ENCODE data around the gene FADS3.

- PRO-cap, result no peak
- RAMPAGE, long total RNA, 5 experiments, result no peak in any of the 5 experiments
- RRBS, result no CpG with 5 or more reads among the region's 14 CpGs
These were observed 24.5 kb downstream of the SDHAF2 start for GRCh38 chr11:61454183-61455027.

DNA sequence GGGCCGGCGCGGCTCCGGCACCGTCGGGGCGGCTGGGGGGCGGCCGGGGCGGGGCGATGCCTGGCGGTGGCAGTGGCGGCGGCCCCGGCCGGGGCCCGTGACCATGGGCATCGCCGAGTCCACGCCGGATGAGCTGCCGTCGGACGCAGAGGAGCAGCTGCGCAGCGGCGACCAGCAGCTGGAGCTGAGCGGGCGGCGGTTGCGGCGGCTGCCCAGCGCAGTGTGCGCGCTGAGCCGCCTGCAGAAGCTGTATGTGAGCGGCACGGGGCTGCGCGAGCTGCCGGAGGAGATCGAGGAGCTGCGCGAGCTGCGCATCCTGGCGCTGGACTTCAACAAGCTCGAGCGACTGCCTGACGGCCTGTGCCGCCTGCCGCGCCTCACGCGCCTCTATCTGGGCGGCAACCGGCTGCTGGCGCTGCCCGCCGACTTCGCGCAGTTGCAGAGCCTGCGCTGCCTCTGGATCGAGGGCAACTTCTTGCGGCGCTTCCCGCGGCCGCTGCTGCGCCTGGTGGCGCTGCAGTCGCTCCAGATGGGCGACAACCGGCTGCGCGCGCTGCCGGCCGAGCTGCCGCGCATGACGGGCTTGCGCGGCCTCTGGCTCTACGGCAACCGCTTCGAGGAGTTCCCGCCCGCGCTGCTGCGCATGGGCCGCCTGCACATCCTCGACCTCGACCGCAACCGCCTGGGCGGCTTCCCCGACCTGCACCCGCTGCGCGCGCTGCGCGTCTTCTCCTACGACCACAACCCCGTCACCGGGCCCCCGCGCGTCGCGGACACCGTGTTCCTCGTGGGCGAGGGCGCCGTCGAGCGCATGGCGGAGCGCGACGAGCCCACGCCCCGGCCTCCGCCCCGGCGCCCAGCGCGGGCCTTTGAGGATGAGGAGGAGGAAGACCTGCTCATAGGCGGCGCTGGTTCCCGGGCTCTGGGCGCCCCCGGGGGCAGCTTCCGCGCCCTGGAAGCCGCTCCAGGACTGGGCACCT lies 637 bp downstream of the LRRC10B start:
- PRO-cap, result bidirectional peak, plus-strand start at position 608 of the sequence, minus-strand start at position 430 of the sequence
- RAMPAGE, long total RNA, 5 experiments, result no peak in any of the 5 experiments
- RRBS, result 16% methylated on average over 47 of the region's 137 CpGs

DNA sequence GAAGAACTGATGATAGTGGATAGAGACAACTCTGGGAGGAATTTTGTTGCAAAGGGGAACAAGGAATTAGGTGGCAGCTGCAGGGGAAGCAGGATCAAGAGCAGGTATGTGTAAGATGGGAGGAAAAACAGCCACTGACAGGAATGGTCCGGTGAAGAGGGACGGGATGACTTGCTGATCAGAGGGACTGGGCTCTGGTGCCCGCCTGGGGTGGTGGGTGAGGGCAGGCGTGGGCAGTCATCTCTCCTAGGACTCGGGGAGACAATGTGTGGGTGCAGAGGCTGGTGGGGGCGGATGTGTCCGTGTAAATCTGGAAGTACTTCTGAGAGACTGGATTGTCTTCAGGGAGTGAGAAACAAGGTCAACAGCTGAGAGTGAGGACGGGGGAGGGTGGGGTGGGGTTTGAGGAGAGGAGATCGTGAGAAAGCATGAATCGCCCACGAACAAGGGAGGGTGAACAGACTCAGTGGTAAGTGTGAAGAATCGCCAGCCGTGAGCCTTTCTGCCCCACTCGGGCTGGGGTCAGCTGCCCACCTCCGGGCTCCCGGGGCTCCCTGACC lies 13.6 kb upstream of the SYT7 start:
- PRO-cap, result no peak
- RAMPAGE, long total RNA, 5 experiments, result no peak in any of the 5 experiments
- RRBS, result no CpG with 5 or more reads among the region's 16 CpGs

DNA sequence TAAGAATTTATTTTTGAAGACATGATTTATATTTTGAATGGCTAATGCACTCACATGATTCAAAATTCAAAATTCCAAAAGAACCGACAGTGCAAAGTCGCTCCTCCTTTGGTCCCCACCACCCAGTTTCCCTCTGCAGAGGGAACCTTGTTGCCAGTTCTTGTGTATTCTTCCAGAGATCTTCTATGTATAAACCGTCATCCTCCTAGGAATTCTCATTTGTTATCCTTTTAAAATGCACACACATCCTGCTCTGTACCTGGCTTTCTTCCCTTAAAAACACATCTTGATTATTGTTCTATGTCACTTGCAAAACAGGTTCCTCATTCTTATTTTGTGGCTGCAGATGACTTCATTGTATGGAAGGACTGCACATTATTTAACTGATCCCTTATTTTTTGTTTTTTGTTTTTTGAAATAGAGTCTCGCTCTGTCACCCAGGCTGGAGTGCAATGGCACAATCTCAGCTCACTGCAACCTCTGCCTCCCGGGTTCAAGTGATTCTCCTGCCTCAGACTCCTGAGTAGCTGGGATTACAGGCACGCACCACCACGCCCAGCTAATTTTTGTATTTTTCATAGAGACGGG lies 26.6 kb upstream of the SYT7 start:
- PRO-cap, result no peak
- RAMPAGE, long total RNA, 5 experiments, result no peak in any of the 5 experiments
- RRBS, result no CpG with 5 or more reads among the region's 8 CpGs

GRCh38 chr11:61610812-61611441 lies 30.1 kb upstream of the SYT7 start:
- PRO-cap, result no peak
- RAMPAGE, long total RNA, 5 experiments, result no peak in any of the 5 experiments
- RRBS, result no CpG with 5 or more reads among the region's 14 CpGs

- PRO-cap, result no peak
- RAMPAGE, long total RNA, 5 experiments, result no peak in any of the 5 experiments
- RRBS, result 30% methylated on average over 4 of the region's 12 CpGs
These were observed 1.9 kb downstream of the DAGLA start for GRCh38 chr11:61681852-61682678.

DNA sequence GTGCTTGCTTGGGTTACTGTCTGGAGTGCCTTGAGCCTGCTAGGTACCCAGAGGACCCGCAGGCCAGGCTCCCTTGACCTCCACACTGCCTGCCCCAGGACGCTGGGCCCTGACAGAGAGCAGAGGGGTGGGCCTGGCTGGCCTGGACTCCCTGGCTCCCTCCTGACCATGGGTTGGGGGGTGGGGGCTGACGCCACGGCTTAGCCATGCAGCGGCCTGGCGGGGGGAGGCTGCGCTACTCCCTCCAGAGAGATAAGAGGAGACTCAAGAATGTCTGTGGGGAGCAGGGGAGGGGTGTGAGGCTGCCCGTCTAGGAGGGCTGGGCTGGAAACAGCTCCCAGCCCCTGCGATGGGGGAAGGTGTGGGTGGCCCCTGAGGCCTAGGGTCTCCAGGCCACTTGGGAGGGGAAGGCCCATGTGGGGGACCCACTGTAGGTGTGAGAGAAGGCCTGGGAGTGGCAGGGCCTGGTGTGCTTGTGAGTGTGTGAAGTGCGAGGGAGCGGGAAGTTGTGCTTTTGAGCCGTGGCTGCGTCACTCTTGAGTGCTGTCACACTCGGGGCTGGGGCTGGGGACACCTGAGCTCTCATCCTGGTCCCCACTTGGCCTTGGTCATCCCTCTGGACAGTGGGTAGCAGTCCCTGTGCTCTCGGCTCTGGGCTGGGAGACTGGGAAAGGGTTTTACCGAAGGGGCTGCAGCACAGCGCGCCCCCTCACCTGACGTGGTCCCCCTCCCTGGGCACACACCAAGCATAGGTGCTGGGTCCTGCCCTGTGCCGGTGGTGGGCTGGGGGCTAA lies 2.2 kb downstream of the MYRF start:
- PRO-cap, result bidirectional peak, plus-strand start at position 267 of the sequence, minus-strand start at position 87 of the sequence; unidirectional peak, plus-strand start at position 549 of the sequence
- RAMPAGE, long total RNA, 5 experiments, result start-site peak on the plus strand in 1 of 5 experiments, centred at position 373 of the sequence, 14 reads per replicate
- RRBS, result 51% methylated on average over 1 of the region's 20 CpGs

GRCh38 chr11:61772644-61772930 lies 19.8 kb downstream of the TMEM258 start:
- PRO-cap, result no peak
- RAMPAGE, long total RNA, 5 experiments, result no peak in any of the 5 experiments
- RRBS, result no CpG with 5 or more reads among the region's 2 CpGs

DNA sequence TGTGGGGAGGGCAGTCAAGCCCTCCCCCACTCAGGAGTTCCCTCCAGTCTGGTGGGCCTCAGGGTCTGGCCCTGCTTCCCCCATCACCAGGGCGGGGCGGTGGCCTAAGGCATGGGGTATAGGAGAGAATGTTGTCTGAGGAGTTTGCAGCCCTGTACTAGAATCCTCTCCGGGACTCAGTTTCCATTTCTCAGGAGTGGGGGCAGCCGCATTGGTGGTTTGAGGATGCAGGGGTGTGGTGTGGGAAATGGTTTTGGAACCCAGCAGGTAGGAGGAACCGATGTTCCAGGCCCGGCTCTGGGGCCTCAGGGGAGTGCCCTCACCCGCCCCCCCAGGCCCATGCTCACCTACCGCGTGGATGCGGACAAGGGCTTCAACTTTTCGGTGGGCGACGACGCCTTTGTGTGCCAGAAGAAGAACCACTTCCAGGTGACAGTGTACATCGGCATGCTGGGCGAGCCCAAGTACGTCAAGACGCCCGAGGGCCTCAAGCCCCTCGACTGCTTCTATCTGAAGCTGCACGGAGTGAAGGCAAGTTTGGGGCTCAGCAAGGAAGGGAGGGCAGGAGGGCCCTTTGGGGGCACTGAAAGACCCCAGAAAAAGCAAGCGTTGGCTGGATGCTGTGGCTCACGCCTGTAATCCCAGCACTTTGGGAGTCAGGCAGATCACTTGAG lies 18.6 kb downstream of the TMEM258 start:
- PRO-cap, result no peak
- RAMPAGE, long total RNA, 5 experiments, result start-site peak on the plus strand in 4 of 5 experiments, centred at positions 207 to 519 of the sequence, 13 to 420 reads per replicate
- RRBS, result 71% methylated on average over 3 of the region's 23 CpGs

DNA sequence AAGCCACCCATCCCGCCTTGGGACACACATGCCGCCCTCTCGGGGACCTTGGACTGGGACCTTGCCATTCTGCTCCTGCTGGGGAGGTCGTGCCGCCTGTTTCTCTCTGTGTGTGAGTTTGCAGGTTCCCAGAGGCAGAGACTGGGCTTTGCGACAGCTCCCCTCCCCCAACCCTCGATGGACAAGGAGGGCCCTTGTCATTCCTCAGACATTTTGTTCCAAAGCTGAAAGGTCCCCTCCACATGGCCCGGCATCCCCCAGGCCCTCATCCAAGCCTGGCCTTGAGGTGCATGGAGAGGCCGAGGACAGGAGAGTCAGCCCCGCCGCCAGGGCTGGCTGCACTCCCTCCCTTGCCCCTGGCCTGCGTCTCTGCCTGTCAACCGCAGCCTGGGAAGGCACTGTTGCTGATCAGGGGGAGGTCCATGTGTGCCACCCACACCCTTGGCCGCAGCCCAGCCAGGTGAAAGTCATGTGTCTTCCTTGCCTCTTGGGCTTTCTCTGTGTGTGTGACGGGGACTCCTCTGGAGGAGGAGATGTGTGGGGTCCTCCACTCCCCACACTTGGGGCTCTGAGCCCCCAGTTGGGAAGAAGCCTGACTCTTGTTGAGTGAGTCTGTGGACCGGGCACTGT lies 25.7 kb downstream of the FADS2 start:
- PRO-cap, result no peak
- RAMPAGE, long total RNA, 5 experiments, result no peak in any of the 5 experiments
- RRBS, result no CpG with 5 or more reads among the region's 16 CpGs

DNA sequence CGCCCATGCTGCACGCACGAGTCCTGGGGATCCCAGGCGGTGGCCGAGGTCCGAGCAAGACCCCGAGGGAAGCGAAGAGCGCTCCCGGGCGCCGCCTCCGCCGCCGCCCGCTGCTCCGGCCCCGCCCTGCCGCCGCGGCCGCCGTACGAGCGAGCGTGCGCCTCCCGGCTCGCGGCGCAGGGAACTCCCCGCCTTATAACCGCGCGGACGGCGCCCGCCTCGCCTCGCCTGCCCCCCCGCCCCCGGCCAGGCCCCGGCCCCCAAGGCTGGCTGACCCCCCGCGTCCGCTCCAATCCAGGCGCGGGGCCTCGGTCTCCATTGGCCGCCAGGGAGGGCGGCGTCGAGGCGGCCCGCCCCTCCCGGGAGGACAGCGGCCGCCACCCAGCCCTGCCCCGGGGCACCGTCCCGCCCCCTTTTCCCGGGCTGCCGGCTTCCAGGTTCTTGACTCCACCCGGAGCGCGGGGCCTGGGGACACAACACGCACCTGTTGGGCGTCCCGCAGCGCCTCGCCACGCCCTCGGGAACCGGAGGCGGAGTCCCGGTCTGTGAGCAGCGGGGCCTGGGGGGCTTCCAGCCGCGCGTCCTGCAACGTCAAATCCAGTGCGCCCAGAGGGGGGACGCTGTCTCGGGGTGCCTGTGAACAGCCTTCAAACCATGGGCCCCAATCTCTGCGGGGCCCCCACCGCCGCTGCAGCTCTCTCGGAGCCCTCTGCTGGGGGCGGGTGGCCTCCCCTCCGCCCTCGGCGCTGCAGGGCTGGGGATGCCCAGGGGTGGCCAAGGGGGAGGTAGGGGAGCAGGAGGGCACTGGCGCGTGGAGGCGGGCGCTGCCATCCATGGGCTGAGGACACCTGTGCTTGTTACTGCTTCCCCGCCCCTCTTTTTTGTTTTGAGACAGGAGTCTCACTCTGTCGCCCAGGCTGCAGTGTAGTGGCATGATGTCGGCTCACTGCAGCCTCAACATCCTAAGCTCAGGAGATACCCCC lies at the start of gene FADS3:
TSS of gene FADS3 (minus strand) at position 171 of the 983 bp plus-strand sequence.
- PRO-cap, result bidirectional peak, plus-strand start at position 460 of the sequence, minus-strand start at position 195 of the sequence
- RAMPAGE, long total RNA, 5 experiments, result start-site peak on the minus strand in 2 of 5 experiments, centred at positions 62 to 84 of the sequence, 7 to 15 reads per replicate
- RRBS, result 1% methylated on average over 51 of the region's 99 CpGs

DNA sequence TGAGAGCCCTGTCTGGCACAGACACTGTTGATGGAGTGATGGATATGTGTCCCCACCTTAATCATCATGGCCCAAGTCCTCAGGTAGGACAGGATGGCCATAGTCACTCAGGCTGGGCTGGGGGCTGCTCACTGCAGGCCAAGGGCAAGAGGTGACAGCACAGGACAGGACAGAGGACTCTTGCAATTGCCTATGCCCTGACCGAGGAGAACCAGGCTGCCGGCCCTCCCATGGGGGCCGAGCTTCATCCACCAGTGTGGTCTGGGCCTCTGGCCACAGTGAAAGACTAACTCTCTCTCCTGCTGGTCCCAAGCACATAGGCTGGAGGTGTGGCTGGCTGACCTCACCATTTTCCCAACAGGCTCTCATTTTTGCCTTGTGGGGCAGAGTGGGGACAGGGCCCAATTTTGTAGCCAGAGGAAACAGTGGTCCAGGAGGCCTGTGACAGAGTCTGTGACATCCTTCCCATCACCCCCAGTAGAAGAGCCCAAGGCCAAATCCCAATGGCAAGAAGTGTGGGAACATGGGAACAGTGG lies 6.6 kb downstream of the RAB3IL1 start:
- PRO-cap, result no peak
- RAMPAGE, long total RNA, 5 experiments, result no peak in any of the 5 experiments
- RRBS, result no CpG with 5 or more reads among the region's 3 CpGs

GRCh38 chr11:61954583-61955464 lies 4.7 kb downstream of the BEST1 start:
- PRO-cap, result bidirectional peak, plus-strand start at chr11:61955252, minus-strand start at chr11:61955080
- RAMPAGE, long total RNA, 5 experiments, result start-site peak on the plus strand in 1 of 5 experiments, at chr11:61955155-61955367 at its widest, 9 reads per replicate
- RRBS, result 23% methylated on average over 3 of the region's 29 CpGs

- PRO-cap, result no peak
- RAMPAGE, long total RNA, 5 experiments, result start-site peak on the plus strand in 2 of 5 experiments, at chr11:61985748-61986011 at its widest, 7 reads per replicate
- RRBS, result no CpG with 5 or more reads among the region's 9 CpGs
These were observed 18.4 kb upstream of the FTH1 start for GRCh38 chr11:61985672-61986418.

DNA sequence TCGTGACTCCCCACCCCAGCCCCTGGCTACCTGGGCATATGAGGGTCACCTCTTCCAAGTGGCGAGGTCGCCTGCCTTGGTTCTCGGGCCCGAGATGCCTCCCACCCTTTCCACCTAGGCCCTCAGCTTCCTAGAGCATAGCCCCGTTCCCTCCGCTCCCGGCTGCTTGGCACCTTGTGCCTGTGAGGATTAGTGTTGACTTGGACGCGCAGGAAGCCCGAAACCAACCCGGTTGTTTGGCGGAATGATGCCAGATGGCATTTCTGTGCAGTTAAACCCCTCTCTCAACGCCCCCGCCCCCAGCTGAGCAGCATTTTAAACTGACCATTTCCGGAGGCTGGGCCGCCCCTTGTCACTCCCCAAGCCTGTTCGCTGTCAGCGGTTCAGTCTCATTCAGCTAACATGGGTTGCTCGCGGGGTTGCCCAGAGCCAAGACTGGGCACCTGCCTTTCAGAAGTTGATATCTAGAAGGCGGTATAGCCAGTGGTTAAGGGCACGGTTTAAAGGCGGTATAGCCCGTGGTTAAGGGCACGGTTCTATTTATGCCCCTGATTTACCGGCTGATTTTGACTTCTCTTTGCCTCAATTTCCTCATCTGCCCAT lies 542 bp downstream of the INCENP start:
- PRO-cap, result no peak
- RAMPAGE, long total RNA, 5 experiments, result no peak in any of the 5 experiments
- RRBS, result 1% methylated on average over 6 of the region's 27 CpGs

- PRO-cap, result no peak
- RAMPAGE, long total RNA, 5 experiments, result no peak in any of the 5 experiments
- RRBS, result no CpG with 5 or more reads among the region's 8 CpGs
These were observed 2.2 kb downstream of the INCENP start for GRCh38 chr11:62125884-62126464.

GRCh38 chr11:62148382-62148747 lies 24.6 kb downstream of the INCENP start:
- PRO-cap, result no peak
- RAMPAGE, long total RNA, 5 experiments, result no peak in any of the 5 experiments
- RRBS, result no CpG with 5 or more reads among the region's 5 CpGs

GRCh38 chr11:62399754-62400213 lies 19.0 kb upstream of the SCGB1A1 start:
- PRO-cap, result no peak
- RAMPAGE, long total RNA, 5 experiments, result no peak in any of the 5 experiments
- RRBS, result no CpG with 5 or more reads among the region's 7 CpGs

GRCh38 chr11:62400514-62401110 lies 18.2 kb upstream of the SCGB1A1 start:
- PRO-cap, result no peak
- RAMPAGE, long total RNA, 5 experiments, result no peak in any of the 5 experiments
- RRBS, result no CpG with 5 or more reads among the region's 15 CpGs

- PRO-cap, result no peak
- RAMPAGE, long total RNA, 5 experiments, result no peak in any of the 5 experiments
- RRBS, result no CpG with 5 or more reads among the region's 2 CpGs
These were observed 9.1 kb downstream of the SCGB1A1 start for GRCh38 chr11:62427979-62428279.

Data from stomach (tissue), 7 donors.